ENCODE data around the genes BDH1, FYTTD1 and IQCG.

- PRO-cap = no peak
Measured at GRCh38 chr3:197057736-197058218, 28.2 kb upstream of the MELTF start.

DNA sequence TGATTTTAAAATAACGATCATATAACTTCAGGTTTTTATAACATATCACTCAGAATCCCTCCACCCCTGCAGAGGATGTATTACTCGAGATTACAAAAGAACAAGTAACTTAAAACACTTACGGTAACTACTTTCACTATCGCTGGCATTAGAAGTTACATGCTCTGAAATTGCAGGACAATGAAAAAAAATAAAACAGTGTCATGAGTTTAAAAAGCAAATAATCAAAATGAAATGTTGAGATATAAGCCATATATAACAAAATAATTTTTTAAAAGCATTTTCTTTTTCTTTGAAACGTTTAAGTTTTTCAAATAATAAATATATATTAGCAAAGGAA, 39.5 kb upstream of the MELTF start:
- PRO-cap = no peak

- PRO-cap = no peak
Measured at GRCh38 chr3:197115911-197116557, 86.4 kb upstream of the MELTF start.

- PRO-cap = no peak
Measured at GRCh38 chr3:197139979-197140491, 110.4 kb upstream of the MELTF start.

DNA sequence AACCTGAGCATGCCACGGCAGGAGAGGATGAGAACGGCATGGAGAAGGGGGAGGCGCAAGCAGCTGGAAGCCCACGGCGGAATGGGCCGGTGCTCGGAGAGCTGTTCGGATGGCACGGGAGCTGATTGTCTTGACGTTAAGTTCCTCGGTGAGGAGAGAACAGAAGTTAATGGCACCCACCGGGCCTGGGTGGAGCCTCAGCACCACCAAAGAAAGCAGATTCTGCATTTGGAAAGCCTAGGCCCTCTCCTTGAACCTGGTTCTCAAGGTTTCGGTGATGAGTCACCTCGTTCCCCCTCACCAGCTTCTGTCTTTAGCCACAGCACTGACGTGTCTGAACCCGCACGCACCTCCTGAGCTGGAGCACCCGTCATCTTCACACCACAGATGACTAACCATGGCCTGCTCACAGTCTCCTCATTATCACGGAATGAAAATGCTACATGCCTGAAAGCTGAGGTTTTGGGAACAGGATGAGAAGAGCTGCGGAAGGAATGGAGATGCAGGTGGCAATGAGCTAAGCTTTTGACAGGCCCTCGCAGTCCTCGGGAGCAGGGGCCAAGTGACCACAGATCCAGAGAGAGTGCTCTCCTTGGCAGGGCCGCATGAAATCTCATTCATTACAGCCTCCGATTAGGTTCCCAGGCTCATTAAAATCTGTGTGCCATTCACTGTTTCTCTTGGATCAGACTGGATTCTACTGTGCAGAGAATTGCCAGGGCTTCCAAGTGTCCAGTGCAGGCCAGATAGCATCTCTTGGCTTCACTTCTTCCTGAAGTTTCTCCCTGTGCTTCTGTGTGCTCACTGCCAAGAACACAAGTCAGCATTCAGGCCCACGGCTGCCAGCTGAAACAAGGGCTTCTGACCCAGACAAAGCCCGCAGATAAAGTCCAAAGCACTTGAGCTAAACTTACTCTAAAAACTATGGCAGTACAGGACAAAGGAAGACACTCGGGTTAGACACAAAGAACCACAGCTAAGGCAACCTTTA, 96.3 kb upstream of the DLG1 start:
- PRO-cap = no peak

DNA sequence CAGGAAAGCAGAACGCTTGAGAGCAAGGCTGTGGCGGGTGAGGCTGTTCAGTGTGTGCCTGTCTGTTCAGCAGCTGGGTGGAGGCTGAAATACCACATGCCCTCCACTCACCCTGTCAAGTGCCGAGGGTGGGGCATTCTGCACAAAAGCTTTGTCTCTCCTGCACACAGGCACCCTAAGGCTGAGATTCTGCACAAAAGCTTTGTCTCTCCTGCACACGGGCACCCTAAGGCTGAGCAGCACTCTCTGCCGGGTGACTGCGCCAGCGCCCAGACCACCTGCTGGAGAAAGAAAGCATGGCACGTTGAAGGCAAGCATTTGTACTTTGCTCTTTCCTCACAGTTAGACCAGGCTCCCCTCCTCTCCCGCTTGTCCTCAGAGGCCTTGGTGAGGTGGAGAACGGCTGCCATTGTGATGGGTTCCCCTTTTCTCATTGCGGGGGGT, 97.5 kb downstream of the BDH1 start:
- PRO-cap = no peak

- PRO-cap = no peak
Measured at GRCh38 chr3:197527521-197528255, 28.1 kb downstream of the BDH1 start.

GRCh38 chr3:197555784-197556460, at the start of gene BDH1:
BDH1 (minus strand) TSS chr3:197555968.
- PRO-cap = bidirectional peak, plus-strand start at chr3:197556021, minus-strand start at chr3:197555966

DNA sequence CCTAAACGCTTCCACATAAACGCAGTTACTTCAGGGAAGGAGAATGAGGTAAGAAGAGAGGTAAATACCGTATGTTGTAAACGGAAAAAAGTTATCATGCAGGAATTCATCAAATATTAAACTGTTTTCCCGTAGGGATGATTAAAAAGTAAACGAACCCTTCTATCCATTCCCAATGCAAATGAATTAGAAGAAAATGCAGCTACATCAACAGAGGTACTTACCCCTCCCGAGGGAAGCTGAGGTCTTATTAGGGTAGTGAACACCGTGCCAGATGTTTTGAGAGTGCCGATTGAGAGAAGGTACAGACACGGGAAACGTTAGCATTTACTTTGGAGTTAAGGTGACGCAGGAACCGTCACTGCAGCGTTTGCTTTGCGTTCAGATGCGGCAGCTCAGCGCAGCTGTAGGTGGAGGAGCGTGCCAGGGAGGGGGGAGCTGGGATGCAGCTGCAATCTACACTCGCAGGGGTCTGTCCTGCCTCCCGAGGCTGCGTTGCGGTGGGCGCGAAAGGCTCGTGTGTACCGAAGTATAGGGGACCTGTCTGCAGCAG, 562 bp upstream of the FYTTD1 start:
- PRO-cap = no peak

- PRO-cap = bidirectional peak, plus-strand start at chr3:197749886, minus-strand start at chr3:197749695
Measured at GRCh38 chr3:197749598-197750549, at the start of gene FYTTD1. FYTTD1 (plus strand) TSS chr3:197749883.

DNA sequence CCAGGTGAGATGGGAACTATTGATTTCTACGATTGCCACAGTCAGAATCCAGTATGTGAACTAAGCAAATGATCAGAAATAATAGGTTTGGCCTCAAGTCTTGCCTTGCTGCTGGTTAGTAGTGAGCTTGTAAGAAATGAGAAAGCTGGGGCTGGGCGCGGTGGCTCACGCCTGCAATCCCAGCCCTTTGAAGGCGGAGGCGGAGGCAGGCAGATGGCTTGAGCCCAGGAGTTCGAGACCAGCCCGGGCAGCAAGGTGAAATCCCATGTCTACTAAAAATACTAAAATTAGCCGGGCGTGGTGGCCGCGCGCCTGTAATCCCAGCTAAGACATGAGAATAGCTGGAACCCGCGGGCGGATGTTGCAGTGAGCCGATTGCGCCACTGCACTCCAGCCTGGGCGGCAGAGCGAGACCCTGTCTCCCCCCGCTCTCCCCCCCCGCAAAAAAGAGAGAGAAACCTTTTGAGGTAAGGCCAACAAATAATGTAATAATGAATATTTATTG, 1.6 kb downstream of the FYTTD1 start:
- PRO-cap = no peak

DNA sequence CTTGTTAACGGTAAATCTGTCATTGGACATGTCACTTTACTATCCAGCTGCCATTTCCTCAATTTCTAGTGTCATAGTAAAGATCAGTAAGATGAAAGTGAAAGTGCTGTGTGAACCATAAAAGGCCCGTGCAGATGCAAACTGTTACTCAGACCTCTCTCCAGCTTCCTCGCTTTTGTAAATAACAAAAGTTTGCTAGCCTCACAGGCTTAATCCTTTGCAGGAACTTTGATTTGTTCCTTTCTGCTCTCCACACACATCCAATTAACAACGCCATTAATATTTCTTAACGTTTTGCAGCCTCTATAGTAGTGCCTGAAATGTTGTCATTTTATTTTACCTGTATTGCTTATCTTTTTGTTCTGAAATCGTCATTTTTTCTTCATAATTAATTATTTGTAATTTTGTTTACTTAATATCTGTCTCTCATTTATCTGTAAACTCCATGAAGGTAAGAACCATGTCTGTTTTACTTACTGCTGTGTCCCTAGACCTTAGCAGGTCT, 57.2 kb downstream of the LRCH3 start:
- PRO-cap = no peak

DNA sequence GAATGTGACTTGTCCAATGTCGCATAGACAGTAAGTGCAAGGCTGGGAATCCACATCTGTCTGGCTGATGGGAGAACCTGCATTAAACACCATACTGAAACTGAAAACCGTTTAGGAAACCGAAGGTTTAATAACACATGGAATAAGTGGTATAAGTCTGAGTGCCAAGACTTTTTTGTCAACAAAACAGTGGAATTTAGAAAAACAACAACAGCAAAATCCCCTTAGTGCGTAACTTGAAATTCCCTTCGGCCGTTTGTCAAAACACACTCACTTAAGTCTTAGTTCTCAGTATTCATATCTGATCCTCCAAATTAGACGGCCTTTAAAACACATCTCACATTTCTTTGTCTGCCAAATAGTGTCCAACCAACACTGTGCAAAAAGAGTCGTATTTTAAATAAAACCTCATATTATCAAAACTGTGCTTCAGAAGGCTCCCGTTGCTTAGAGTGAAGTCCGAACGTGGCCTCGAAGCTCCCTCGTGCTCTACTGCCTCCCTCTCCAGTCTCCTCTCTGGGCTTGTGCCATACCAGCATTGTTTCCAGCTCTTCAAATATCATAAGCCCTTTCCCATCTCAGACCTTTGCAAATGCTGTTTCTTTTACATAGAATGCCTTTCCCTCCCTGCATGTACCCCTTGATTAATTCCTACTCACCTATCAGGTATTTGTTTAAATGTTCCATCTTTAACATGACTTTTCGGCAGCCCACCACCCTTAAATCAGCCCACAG, 64.6 kb downstream of the LRCH3 start:
- PRO-cap = no peak

- PRO-cap = bidirectional peak, plus-strand start at chr3:197960233, minus-strand start at chr3:197960015
Measured at GRCh38 chr3:197959658-197960143, at the start of gene IQCG. IQCG (minus strand) TSS chr3:197959991.

DNA sequence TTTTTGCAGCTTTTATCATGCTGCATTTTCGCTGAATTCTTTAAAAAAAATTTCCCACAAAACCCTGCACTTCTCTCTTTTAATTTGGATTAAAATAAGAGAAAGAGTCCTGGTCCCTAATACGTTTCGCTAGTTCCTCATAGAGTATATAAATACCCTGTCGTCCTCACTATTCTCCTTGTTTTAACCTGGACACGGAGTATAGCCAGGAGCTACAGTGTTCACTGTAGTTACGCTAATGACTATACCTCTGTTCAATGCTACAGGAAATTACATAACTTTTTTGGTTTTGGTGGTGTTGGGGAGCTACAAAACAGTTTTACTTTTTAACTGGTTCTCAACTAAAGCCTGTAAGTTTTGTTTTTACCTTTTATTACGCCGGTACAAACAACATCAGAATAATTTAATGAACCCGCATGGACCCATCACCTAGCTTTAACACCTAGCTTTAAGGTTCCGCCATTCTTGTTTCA, 1.5 kb downstream of the LMLN start:
- PRO-cap = no peak

All from Calu3 (cell line).